Karpas-422 (cell line): ENCODE results near the genes SDK1 and AP5Z1.

DNA sequence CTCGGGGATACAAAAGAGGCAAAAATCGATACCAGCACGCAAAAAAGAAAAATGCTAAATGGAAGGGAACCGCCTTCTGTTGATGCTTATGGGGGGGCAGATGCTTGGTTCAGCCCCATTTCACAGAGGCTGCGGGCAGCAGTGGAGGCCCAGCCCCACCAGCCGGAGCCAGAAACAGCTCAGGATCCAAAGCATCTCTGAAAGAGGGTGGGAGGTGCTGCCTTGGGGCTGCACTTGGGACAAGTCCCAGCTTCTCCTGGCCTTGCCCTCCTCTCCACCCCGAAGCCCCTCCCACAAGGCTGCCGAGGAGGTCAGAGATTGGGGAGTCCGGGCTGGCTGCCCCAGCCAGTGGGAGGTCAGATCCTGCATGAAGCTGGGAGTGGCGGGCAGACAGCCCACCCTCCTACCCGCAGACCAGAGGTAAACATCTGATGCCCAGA is 36.7 kb upstream of the GNA12 start:
- PRO-cap = no peak
- RAMPAGE, long total RNA = no peak

- PRO-cap = no peak
- RAMPAGE, long total RNA = no peak
These were observed 49.9 kb downstream of the CARD11 start for GRCh38 chr7:2993684-2994165.

DNA sequence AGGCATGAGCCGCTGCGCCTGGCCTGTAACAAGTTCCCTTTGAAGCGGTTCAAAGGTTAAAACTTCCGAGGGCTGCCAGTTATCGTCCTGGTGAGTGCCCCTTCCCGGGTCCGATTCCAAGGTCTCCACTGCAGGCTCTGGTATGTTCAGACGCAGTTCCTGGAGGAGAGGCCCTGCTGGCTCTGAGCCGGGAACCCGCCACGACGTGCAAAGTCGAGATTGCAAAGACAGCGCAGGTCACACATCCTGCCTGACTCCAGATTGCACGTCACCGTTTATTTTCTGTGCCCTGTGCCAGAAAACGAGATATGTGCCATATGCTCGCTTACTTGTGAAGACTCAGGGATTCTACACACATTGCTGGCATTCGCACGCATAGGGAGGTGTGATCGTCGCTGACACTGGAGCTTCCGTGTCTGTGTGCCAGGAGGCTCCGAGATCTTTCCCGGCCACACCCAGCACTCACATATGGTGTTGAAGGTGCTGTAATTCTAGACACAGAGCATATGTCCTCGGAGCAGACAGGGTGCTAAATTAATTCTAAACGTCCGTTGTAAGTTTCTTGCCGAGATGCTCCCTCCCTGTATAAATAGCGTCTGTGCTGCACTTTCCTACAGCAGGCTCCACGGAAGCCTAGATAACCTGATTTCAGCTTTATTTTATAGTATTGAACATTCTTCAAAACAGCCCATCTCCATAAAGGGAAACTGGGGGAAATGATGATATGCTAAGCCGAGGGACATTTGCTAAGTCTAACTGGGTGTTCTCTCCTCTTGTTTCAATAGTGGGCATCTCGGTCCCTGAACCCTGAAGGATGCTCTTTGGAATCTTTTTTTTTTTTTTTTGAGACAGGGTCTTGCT is 119.5 kb upstream of the SDK1 start:
- PRO-cap = no peak
- RAMPAGE, long total RNA = no peak

DNA sequence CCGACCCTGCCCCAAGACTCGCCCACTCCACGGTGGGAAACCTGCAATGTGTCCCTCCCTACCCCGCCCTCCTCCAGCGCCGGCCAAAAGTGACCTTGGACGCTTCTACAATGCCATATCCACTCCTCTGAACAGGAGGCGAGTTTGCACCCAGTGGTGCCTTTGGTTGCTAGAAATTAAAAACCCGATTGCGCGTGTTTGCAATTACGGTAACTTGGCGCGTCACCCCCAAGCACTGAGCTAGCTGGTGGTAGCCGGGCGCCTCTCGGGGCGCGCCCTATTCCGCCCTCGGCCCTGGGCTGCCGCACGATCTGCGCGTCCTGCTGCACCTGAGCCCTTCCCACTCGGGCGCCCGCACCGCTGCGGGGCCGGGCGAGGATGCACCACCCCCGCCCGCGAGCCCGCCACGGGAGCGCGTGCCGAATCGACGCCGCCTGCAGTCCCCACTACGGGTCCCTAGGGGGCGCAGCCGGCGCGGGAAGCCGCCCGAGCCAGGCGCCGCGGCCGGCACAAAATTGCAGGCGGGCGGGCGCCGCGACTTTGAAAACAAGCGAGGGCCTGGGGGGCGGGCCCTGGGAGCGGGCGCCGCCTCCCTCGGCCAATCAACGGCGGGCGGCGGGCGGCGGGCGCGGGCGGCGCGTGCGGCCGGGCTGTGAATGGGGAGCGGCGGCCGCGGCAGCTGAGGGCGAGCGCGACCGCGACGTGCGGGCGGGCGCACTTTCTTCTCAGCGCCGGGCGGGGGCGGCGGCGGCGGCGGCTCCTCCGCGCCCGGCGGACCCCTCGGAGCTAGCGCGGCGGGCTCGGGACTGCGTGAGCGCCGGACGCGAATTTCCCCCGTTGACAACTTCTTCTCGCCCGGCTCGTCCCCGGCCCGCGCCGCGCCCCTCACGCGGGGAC is at the start of gene SDK1:
SDK1 (plus strand) TSS at position 715 of the 897 bp plus-strand sequence.
- PRO-cap = no peak
- RAMPAGE, long total RNA = no peak

DNA sequence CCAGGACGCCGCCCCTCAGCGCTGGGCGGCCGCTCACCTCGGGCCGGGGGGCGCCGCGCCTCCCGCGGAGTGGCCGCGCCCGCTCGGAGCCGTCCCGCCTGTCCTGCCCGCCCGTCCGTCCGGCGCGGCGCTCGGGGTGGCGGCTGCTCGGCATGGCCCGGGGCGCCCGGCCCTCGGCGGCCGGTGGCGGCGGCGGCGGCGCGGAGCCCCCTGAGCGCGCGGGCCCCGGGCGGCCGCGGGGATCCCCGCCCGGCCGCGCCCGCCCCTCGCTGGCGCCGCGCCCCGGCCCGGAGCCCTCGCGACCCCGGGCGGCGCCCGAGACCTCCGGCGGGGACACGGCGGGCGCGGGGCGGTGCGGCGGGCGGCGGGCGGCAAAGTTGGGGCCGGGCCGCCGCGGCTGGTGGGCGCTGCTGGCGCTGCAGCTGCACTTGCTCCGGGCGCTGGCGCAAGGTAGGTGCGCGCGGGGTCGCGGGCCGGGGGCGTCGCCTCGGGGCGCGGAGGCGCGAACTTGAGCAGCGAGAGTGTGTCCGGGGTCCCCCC is 453 bp downstream of the SDK1 start:
- PRO-cap = no peak
- RAMPAGE, long total RNA = no peak

DNA sequence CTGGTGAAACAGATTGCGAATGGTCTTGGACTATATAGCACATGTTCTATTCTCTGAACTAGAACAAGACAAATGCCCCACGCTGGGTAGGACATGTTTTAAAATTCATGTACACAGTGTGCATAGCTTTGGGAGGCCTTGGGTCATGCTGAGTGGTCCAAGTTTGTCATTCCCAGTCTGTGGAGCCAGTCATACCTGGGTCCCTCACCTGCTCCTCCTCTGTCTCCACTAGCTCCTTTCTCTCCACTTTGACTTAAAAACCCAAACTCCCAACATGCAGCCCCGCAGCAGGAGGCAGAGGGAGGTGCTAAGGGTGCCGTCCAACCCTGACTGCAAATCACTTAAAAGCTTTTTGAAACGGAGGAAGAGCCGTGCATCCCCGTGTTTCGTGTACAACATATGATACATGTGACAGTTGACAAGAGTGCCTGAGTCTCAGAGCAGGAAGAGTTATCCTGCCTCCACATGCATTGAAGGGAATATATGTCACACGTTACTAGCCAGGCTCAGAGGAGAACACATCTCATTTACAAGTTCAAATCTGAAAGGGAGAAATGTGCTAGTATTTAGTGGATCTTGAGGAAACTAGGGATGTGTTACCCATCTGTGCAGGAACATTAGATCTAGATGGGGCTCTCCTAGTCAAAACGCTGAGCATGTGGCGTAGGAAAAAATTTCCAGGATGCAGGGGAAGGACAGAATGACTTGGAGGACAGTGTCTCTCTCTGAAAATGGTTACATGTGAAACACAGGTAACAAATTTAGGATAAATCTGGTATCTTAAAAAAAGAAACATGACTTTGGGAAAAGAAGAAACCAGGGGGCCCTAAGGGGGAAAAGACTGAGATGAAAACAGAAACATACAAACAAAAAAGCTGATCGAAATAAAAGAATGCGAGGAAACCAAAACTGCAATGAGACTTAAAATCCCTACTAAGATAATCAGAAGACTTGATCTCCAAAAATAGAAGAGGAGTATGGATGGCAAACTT is 69.9 kb downstream of the SDK1 start:
- PRO-cap = no peak
- RAMPAGE, long total RNA = no peak

DNA sequence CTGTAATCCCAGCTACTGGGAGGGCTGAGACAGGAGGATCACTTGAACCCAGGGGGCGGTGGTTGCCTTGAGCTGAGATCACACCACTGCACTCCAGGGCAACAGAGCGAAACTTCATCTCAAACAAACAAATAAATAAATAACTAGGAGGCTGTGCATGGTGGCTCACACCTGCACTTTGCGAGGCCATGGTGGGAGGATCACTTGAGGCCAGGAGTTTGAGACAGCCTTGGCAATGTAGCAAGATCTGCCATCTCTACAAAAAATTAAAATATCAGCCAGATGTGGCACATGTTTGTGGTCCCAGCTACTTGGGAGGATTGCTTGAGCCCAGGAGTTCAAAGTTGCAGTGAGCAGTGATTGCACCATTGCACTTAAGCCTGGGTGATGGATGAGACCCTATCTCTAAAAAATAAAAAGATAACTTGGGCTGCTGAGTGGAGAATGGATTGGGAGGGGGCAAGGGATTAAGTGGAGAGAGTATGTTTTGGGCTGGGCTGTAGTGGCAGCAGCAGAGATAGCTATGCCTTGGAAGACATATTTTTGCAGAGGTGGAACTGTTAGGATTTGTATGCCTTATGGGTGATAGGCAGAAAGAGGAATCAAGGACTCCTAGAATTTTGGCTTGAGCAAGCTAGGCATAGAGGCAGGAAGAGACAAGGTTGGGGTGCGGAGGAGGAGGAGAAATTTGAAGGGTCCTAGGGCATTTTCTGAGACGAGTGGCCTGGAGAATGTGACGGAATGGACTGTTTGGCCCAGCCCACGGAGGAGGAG is 112.7 kb downstream of the SDK1 start:
- PRO-cap = no peak
- RAMPAGE, long total RNA = no peak

DNA sequence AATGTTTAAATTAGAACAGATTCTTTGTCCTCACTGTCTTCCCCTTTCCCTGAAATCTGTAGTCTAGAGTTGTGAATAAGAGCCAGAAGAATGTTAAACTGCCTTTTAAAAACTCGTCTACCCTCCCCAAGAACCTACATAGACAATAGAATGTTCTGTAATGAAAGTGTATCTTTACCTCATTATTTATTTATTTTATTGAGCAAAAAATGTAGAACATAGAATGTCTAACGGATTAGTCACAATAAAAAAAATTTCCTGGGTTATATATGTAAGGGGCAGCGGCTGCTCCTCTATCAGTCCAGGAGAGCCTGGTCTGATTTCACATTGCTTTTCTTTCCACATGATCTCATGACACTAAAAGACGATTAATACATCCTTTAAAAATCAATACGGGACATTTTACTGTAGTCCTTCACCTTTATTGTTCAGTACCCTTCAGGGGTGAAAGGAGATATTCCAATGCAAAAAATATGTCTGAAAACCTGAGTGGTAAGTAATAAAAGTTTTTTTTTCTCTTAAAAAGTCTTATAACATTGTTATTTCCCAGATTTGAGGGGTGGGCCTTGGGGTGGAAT is 135.8 kb downstream of the SDK1 start:
- PRO-cap = no peak
- RAMPAGE, long total RNA = no peak

- PRO-cap = no peak
- RAMPAGE, long total RNA = no peak
These were observed 647.8 kb downstream of the SDK1 start for GRCh38 chr7:3948878-3949229.

GRCh38 chr7:4011071-4011787 is 670.9 kb upstream of the FOXK1 start:
- PRO-cap = no peak
- RAMPAGE, long total RNA = no peak

GRCh38 chr7:4085318-4085569 is 596.9 kb upstream of the FOXK1 start:
- PRO-cap = no peak
- RAMPAGE, long total RNA = no peak

DNA sequence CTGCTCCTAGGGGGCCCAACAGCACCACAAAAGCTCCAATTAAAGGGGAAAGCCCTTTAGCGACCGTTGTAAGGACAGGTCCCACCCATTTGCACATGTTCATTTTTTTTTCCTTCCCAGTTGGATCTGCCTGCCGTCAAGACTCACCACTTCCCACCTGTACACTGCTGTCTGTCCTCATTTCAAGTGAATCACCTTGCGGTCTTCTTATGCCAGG is 147.4 kb upstream of the FOXK1 start:
- PRO-cap = no peak
- RAMPAGE, long total RNA = no peak

DNA sequence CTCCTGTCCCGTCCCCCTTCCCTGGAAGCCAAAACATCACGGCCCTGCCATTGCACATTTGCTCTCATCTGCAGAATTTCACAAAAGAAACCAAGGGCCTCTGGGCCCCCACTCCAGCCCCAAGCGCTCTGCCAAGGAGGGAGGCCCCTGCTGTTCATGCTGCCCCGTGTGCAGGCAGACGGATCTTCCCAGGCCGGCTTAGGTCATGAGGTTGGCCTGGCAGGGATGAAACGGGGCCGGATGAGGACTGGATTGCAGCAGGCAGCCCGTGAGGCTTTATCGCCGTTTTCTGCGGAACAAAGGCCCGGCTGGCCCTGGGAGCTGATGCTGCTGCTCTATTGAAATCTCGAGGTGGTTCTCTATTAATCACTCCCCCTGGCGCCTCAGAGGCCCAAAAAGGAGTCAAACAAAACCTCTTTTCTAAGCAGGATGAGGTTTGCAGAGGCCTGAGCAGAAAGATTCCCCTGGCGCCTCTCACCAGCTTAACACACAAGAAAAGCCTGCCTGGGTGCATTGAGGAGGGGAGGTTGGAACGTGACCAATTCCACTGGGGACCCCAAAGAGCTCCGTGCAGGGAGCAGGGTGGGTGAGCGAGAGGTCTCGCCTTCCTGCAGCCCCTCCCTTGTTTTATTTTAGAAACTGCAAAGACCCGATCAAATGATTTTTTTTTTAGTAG is 31.4 kb upstream of the FOXK1 start:
- PRO-cap = no peak
- RAMPAGE, long total RNA = no peak

- PRO-cap = no peak
- RAMPAGE, long total RNA = no peak
These were observed 24.4 kb downstream of the FOXK1 start for GRCh38 chr7:4706444-4707007.

GRCh38 chr7:4742119-4742523 is 33.3 kb upstream of the AP5Z1 start:
- PRO-cap = no peak
- RAMPAGE, long total RNA = no peak

- PRO-cap = no peak
- RAMPAGE, long total RNA = no peak
These were observed 17.0 kb upstream of the AP5Z1 start for GRCh38 chr7:4758484-4758802.

DNA sequence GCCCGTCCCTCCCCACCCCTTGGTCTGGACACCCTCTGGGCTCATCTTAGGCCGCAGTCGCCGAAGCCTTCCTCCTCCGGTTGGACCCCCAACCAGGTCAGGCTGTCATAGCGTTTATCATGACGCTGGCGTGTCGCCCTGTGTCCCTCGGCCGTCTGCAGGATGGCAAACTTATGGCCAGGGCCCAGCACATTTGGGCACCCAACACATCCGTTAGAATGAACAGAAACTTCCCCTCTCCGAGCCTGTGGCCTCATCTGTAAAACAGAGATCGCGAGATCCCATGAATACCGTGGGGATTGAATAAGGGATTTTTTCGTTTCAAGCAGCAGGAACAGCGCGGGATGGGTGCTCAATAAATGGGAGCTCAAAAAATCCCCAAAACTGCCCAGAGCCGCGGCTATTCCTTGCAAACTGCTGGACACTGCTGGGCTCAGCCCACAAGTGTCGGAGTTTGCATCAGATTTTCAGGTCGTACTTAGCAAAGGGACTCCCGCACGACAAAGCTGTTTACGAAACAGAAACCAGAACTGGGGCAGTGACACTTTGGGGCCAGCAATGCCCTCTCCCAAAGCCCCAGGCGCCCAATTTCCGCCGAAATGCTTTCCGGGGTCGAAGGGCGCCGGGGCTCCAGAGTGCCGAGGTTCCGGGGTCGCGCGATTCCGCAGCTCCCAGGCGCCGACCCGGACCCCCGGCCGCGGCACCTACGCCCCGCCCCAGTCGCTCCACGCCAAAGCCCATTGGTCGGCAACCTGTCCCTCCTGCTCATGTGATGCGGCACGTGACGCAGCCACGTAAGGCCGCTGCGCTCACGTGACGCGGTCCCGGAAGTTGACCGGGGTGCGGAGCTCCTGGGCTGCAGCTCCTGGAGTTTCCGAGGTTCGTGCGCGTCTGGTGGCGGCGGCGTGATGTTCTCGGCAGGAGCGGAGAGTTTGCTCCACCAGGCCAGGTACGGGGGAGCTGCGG is at the start of gene AP5Z1:
AP5Z1 (plus strand) TSS at position 816 of the 966 bp plus-strand sequence.
- PRO-cap = bidirectional peak, plus-strand start at position 319 of the sequence, minus-strand start at position 220 of the sequence; unidirectional peak, minus-strand start at position 480 of the sequence; bidirectional peak, plus-strand start at position 829 of the sequence, minus-strand start at position 600 of the sequence
- RAMPAGE, long total RNA = no peak

GRCh38 chr7:4883902-4884228 is 349 bp upstream of the RADIL start:
- PRO-cap = no peak
- RAMPAGE, long total RNA = no peak

- PRO-cap = no peak
- RAMPAGE, long total RNA = no peak
These were observed 42.8 kb downstream of the RBAK start for GRCh38 chr7:5088498-5088864.

GRCh38 chr7:5177073-5177563 is 12.9 kb upstream of the WIPI2 start:
- PRO-cap = no peak
- RAMPAGE, long total RNA = no peak